Myometrial cell (primary cell): ENCODE measurements around the genes ACTR3 and C1QL2.

- RAMPAGE, long total RNA: start-site peak on the plus strand at chr2:113890052-113890155, 4,120 and 3,973 reads in 2 replicates
Measured at GRCh38 chr2:113889341-113890277, at the start of gene ACTR3. Gene ACTR3 (plus strand): TSS chr2:113890089.

DNA sequence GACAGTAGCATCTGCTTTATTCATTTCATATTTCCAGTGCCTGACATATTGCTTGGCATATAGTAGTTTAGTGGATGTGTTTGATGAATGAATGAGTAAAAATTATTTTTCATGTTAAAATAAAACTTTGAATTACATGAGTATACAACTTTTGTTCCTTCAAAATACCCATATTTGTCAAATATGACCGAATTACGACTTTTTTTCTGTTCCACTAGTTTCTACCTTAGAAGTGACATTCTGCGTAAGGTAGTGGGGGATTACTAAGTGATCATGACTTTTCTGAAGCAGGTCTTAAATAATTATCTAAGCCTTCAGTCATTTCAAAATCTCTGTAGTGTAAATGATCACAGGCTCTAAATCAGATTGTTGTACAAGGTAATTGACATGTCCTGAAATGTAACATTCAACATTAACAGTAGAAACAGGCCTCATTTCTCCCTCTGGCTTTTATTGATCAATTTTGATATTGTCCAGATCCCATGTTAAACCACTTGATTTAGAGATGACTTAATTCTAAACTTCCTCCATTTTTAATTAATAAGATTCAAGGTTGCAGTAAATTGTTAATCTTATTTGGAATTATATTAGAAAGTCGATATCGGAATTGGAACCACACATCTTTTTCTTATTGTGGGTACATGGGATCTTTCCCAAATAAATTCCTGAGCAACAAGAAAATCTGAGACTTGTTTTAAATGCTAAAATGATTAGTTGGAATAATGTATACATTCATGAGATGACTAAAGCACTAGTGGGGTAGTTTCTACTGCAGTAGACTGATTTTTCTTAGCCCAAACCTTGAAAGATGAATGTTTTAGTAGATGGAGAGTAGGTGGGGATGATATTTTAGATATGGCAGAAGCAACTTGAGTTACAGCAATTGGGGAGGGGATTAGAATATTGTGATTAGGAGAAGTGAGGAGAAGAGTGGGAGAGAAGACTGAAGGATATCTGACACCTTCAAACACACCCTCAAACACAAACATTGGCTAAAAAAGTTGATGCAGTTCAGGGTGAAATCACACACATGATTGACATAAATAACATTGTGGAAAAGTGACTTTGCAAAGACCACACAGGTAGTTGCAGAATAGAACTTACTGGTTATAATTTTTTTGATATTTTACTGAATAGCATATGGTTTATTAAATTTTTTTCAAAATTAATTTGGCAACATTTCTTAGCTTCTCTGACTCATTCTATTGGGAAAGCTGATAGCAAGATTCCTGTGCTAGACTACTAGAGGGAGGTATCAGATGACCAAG, 72.5 kb downstream of the ACTR3 start:
- RAMPAGE, long total RNA: no peak

- RAMPAGE, long total RNA: no peak
Measured at GRCh38 chr2:115726019-115726331, 1283.5 kb downstream of the DPP10 start.

DNA sequence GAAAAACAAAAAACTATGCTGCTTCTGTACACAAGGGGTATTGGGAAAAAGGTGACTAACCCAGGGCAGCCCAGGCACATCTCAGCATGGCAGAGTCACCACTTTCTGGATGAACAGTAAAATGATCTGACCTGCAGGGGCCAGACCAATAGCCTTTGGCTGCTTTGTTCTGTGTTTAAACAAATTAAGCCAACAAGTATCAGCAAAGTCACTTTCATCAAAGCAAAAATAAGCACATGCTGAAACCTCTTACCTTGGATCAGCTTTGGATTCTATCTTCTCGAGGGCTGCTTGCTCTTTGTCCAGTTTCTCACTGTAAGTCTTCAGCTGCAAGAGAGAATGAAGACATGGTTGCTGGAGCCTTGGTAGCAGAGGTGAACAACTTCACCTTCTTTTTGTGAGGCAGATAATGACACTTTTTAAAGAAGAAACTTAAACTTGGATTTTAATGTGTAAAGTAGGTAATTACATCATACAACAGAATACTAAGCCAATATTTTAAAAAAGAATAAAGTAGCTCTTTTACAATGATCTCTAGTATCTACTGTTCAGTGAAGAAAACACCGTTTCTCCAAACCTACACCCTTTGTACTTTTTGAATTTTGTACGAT, 64.7 kb downstream of the CCDC93 start:
- RAMPAGE, long total RNA: no peak

GRCh38 chr2:118319084-118319718, 230.9 kb downstream of the INSIG2 start:
- RAMPAGE, long total RNA: no peak

GRCh38 chr2:118834913-118835798, 12.3 kb downstream of the EN1 start:
- RAMPAGE, long total RNA: no peak

DNA sequence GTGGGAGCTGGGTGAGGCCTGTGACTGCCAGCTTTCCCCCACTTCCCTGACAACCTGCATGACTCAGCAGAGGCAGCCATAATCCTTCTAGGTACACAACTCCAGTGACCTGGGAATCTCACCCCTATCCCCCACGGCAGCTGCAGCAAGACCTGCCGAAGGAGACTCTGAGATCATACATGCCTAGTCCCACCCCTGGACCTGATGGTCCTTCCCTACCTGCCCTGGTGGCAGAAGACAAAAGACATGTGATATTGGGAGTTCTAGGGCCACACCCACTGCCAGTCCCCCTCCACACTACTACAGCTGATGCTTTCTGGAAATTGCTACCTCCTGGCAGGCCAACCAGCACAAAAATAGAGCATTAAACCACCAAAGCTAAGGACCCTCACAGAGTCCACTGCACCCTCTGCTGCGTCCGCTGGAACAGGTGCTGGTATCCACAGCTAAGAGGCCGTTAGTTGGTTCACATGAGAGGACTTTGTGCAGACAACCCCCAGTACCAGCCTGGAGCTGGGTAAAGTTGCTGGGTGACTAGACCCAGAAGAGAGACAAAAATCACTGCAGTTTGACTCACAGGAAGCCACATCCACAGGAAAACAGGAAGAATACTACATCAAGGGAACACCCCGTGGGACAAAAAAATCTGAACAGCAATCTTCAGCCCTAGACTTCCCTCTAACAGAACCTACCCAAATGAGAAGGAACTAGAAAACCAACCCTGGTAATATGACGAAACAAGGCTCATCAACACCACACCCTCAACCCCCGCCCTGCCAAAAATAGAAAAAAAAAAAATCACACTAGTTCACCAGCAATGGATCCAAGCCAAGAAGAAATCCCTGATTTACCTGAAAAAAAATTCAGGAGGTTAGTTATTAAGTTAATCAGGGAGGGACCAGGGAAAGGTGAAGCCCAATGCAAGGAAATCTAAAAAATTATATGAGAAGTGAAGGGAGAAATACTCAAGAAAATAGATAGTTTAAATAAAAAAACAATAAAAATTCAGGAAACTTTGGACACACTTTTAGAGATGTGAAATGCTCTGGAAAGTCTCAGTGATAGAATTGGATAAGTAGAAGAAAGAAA, 12.6 kb downstream of the MARCO start:
- RAMPAGE, long total RNA: no peak

DNA sequence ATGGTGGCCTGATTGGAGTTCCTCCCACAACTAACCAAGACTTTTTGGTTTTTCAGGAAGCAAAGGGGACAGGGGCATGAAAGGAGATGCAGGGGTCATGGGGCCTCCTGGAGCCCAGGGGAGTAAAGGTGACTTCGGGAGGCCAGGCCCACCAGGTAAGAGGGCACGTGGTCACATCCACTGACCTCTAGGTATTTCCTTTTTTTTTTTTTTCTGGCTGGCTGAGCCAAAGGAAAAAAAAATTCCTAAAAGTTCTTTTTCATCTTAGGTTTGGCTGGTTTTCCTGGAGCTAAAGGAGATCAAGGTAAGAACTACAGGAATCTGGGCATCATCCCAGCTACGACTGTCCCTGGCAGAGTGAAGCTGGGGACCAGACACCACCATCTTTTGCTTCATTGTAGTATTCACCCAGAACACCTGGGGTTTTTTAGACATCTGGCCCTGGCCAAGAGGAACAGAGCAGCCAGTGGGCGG, 39.4 kb downstream of the MARCO start:
- RAMPAGE, long total RNA: no peak

- RAMPAGE, long total RNA: no peak
Measured at GRCh38 chr2:119158657-119158980, at the start of gene C1QL2. Gene C1QL2 (minus strand): TSS chr2:119158751.

GRCh38 chr2:119283662-119284582, 60.3 kb downstream of the STEAP3 start:
- RAMPAGE, long total RNA: no peak

GRCh38 chr2:119369704-119370381, 3.1 kb downstream of the DBI start:
- RAMPAGE, long total RNA: no peak

GRCh38 chr2:119428651-119428980, 3.0 kb upstream of the TMEM37 start:
- RAMPAGE, long total RNA: no peak

- RAMPAGE, long total RNA: no peak
Measured at GRCh38 chr2:119442793-119443265, 11.2 kb downstream of the TMEM37 start.

GRCh38 chr2:119480739-119481200, 43.5 kb downstream of the SCTR start:
- RAMPAGE, long total RNA: no peak

DNA sequence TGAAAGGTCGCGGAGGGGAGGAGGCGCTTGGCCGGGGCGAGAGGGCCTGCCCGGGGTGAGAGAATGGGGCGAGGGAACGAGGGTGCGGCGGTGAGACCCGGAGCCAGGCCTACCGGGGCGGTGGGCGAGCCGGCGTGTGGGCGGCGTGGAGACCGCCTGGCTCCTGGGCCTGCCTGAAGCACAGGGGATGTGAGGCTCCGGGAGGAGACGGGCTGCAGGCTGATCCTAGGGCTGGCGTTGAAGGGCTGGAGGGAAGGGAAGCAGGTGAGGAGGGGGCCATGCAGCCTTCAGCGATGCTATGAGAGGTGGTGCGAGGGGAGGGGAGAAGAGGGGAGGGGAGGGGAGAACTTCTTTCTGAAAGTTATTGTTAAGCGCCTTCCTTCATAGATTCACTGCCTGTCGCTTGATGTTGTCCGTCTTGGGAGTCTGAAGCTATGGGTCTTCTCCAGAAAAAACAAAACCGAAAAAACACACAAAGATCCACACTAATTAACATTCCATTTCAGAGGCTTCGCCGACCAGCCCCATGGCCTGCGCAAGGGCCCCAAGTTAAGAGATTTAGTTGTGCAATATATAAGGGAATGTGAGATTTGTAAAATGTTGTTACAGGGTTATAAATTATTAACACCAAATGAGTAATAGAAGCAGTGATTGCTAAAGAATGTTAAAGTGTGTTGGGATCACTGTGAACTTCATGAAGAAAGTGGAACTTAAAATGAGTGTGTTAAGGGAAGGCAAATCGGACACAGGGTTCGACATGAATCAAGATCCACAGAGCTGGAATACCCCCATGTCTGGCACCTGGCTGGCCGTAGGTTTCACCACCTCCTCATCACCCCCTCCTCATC, 700 bp downstream of the CFAP221 start:
- RAMPAGE, long total RNA: no peak

GRCh38 chr2:119901329-119901905, 111.5 kb upstream of the EPB41L5 start:
- RAMPAGE, long total RNA: no peak

DNA sequence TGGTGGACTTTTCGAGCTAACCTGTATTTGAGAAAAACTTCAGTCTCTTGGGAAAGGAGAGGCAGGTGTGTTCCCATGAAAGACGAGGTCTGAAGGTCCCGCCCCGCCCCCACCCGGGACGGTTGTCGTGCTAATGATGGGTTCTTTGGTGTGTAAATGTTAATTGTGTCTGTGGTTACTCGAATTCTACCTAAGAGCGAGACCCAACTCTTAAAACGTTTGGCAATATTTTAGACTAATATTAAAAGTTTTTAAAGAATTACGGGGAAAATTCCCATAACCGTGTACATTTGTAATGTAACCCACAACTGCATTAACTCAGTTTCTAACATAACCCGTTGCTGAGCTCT, 715 bp downstream of the EPB41L5 start:
- RAMPAGE, long total RNA: no peak

DNA sequence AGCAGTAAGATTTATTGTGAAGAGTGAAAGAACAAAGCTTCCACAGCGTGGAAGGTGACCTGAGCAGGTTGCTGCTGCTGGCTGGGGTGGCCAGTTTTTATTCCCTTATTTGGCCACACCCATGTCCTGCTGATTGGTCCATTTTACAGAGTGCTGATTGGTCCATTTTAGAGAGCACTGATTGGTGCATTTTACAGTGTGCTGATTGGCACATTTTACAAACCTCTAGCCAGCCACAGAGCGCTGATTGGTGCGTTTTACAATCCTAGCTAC, 16.6 kb downstream of the RALB start:
- RAMPAGE, long total RNA: no peak

- RAMPAGE, long total RNA: no peak
Measured at GRCh38 chr2:120630063-120630748, 105.5 kb upstream of the GLI2 start.

DNA sequence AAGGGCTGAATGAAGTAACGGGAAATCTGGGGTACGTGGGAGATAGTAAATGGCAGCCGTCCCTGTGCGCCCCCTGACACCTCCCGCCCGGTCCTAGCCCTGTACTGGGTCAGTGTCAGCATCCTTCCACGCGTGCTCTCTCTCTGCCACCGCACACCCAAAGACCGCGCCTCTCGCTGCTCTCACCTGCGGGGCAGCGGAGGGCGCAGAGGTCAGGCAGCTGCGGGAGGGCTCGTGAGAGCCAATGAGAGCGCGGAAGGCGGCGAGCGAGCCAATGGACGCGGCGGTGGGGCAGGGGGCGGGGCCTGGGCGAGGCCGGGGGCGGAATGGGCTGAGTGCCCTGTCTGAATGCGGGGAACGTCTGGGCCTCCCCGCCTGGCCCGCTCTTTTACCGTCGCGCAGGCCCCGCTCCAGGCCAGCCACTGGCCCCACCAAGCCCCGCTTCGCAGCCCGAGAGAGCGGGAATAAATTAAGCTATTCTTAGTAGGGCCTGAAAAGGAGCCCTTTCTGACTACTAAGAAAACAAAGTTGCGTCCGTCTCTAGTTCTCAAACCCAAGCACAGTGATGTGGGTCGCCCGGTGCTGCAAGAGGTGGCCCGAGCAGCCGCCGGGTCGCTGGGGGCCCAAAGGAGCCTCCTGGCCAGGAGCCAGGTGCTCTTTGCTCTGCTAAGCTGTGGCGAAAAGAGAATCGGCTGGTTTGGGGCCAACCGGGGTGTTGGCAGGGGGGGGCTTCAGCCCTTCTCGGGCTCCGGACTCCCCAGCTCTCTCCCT, 81.2 kb upstream of the GLI2 start:
- RAMPAGE, long total RNA: no peak